SK-MEL-5 (cell line): ENCODE measurements around the genes OR7A10, CCDC105, WIZ, CYP4F8 and CYP4F3.

GRCh38 chr19:14554246-14554836, 17.5 kb downstream of the NDUFB7 start:
RAMPAGE:
- cytosol, long total RNA = no peak
- long total RNA = no peak
- nucleus, long total RNA = no peak

DNA sequence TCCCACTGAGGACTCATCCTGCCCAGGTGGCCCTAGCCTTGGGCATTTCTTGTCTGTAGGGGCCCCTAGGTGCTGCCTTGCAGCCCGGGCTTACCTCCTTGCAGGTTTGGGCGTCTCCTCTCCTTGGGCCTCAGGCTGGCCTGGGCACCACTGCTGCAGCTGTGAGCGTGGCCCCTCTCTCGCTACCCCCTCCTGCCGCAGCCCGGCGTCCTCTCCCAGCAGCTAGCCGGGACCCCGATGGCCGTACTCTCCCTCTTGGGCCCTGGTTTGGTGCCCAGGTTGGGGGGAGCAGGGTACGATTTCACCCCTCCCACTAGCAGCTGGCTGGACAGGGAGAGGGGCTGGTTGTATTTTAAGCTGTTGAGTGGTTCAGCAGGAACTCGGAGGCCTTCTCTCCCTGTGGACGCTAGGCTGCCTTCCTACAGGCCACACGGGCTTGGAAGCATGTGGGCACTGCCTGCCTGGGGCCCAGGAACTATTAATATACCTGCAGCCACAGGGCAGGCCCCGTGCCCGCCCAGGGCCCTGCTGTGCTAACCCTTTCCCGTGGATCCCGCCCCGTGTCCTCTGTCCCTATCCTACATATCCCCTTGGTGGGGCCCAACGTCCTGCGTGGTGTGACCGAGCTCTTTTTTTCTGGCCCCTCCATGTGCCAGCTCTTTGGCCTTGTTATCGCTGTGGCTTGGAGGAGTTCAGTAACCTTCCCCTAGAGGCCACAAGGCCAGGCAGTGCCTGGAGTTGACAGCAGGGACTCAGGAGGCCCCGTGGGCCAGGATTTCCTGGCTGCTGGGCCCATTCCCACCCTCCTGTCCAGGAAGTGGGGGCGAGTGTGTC, 11.7 kb downstream of the NDUFB7 start:
RAMPAGE:
- cytosol, long total RNA = no peak
- long total RNA = no peak
- nucleus, long total RNA = no peak

GRCh38 chr19:14735044-14735866, 43.1 kb downstream of the ADGRE2 start:
RAMPAGE:
- cytosol, long total RNA = no peak
- long total RNA = no peak
- nucleus, long total RNA = no peak

DNA sequence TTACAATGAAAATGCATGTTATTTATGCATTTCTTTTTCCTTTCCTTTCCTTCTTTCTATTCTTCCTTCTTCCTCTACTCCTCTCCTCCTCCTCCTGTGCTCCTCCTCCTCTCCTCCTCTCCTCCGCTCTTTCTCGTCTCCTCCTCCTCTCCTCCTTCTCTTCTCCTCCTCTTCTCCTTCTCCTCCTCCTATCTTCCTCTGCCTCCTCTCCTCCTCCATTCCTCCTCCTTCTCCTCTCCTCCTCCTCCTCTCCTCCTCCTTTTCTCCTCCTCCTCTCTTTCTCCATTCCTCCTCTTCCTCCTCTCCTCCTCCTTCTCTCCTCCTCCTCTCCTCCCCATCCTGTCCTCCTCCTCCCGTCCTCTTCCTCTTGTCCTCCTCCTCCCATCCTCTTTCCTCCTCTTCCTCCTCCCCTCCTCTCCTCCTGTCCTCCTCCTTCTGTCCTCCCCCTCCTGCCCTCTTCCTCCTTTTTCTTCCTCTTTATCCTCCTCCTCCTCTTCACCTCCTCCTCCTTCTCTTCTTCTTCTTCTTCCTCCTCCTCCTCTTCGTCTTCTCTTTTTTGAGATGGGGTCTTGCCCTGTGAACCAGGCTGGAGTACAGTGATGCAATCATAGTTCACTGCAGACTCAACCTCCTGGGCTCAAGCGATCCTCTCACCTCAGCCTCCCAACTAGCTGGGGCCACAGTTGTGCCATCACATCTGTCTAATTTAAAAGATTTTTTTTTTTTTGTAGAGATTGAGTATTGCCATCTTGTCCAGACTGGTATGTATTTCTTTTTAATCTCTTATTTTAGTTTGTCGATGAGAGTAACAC, 14.6 kb downstream of the ADGRE2 start:
RAMPAGE:
- cytosol, long total RNA = no peak
- long total RNA = no peak
- nucleus, long total RNA = no peak

DNA sequence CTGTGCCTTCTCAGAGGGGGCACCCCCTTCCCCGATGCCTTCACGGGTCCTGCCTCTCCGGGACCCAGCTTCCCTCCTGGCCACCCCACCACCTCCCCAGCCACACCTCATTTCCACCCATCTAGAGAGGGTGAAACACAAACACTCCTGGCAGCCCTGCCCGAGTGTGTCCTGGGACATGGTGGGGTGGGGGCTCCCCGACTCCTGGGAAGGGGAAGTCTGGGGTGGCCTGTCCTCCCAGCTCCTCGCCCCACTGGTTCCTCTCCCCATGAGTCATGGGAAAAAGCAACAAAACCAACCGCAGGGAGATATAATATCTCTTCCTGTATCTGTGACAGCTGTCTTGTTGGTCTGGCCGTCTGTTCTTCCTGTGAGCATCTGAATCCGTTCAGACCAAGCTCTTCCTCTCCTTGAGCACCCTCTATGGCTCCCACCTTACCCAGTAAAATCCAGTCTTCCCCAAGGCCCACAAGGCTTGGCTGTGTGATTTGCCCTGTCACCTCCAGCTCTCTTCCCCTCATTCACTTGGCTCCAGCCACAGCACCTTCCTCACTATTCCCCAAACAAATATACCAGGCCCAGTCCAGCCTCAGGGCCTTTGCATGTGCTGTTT, 6.8 kb upstream of the ADGRE2 start:
RAMPAGE:
- cytosol, long total RNA = no peak
- long total RNA = no peak
- nucleus, long total RNA = no peak

GRCh38 chr19:14848780-14849343, at the start of gene OR7A10:
Gene OR7A10, minus strand, starts transcription at chr19:14848922.
RAMPAGE:
- cytosol, long total RNA = no peak
- long total RNA = no peak
- nucleus, long total RNA = no peak

RAMPAGE:
- cytosol, long total RNA = no peak
- long total RNA = no peak
- nucleus, long total RNA = no peak
These were observed at the start of gene CCDC105 for GRCh38 chr19:15010350-15011057. Gene CCDC105, plus strand, starts transcription at chr19:15010726.

GRCh38 chr19:15199366-15200602, 1.0 kb downstream of the NOTCH3 start:
RAMPAGE:
- cytosol, long total RNA = no peak
- long total RNA = no peak
- nucleus, long total RNA = no peak

DNA sequence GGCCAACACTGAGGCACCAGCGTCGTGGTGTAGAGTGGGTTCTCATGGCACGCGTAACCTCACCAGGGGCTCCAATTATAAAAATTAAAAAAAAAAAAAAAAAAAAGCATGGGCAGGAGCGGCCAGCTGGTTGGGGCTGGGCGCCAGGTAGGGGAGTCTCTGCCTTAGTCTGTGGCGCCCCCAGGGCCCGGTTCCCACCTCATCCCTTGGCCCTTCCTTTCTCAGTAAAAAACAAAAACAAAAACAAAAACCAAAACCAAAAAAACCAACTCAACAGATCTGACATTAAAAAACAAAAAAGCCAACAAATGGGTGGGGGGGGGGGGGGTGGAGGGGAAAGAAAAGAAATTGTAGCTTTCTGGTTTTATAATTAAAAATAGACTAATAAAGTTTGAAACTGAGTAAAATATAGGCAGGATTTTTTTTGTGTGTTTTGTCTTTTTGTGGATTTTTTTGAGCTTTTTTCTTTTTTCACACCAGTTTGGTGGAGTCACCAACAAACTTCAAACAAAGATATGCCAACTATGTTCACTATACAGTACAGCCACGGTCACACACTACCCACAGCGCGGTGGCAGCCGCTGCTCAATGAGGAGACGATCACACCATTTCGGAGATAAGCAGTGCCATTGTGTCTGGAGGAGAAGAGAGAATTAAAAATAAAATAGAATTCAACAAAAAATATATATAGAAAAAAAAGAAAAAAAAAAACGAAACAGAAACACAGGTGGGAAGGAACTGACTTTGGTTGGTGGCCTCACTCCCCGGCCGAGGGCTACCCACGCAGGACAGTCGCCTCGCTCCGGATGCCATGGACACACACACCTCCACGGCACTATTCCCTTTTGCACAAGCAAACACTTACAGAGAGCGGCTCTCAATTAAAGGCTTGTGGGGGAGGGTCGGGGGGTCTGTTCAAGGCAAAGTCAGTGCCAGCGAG, 5.0 kb upstream of the EPHX3 start:
RAMPAGE:
- cytosol, long total RNA = no peak
- long total RNA = no peak
- nucleus, long total RNA = no peak

RAMPAGE:
- cytosol, long total RNA = no peak
- long total RNA = no peak
- nucleus, long total RNA = no peak
These were observed 35.3 kb upstream of the EPHX3 start for GRCh38 chr19:15267377-15268111.

DNA sequence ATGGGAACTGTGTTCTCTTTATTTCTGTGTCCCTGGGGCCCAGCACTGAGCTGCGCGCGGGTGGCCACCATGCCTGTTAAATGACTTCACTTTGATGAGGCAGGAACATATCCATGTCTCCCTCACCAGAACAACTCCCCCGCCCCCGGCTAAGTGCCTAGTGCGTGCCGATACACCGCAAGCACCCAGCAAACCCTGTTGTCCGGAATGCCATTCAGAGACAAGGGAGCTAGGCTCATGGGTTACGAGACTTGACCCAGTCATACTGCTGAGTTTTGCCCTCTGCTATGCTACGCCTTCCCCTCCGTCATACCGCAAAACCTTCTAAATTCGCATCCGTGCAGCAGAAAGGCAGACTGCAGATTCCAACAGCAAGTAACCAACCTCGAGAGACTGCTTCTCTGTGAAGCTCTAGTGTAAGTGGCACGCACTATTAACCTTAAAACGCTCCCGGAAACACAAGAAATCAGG, 1.6 kb downstream of the AKAP8 start:
RAMPAGE:
- cytosol, long total RNA = no peak
- long total RNA = no peak
- nucleus, long total RNA = no peak

GRCh38 chr19:15422669-15423342, 4.0 kb upstream of the AKAP8L start:
RAMPAGE:
- cytosol, long total RNA = no peak
- long total RNA = no peak
- nucleus, long total RNA = no peak

GRCh38 chr19:15449418-15450425, at the start of gene WIZ:
Gene WIZ, minus strand, starts transcription at chr19:15449956.
RAMPAGE:
- cytosol, long total RNA = no peak
- long total RNA = no peak
- nucleus, long total RNA = no peak

DNA sequence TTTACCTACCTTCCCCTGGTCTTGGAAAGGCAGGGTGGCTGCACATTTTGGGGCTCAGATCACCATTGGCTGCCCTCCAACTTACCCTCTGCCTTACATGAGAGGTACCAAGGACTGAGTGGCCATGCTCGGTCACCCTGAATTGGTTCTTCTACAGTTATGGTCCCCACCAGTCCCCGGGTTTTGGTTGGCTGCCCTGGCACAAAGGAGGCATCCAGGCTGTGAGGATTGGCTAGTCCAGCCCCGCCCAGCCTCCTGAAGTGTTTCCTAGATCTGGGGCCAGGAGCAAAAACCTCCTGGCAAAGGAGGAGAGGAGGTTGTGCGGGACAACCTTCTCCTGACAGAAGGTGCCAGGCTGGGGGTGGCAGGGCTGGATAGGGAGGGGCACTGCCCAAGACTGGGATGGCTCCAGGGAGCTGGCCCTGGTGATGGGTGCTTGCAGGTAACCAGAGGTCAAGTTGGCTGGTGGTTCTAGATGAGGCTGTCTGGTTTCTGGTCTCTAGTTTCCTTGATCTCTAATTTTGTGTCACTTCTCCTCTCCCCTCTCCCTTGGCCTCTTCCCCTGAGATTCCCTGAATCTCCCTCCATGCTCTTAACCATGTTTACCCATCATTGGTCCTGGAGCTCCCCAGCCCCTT, at the start of gene CYP4F8:
TSS of gene CYP4F8 (plus strand) at position 285 of the 638 bp plus-strand sequence.
RAMPAGE:
- cytosol, long total RNA = no peak
- long total RNA = no peak
- nucleus, long total RNA = no peak

DNA sequence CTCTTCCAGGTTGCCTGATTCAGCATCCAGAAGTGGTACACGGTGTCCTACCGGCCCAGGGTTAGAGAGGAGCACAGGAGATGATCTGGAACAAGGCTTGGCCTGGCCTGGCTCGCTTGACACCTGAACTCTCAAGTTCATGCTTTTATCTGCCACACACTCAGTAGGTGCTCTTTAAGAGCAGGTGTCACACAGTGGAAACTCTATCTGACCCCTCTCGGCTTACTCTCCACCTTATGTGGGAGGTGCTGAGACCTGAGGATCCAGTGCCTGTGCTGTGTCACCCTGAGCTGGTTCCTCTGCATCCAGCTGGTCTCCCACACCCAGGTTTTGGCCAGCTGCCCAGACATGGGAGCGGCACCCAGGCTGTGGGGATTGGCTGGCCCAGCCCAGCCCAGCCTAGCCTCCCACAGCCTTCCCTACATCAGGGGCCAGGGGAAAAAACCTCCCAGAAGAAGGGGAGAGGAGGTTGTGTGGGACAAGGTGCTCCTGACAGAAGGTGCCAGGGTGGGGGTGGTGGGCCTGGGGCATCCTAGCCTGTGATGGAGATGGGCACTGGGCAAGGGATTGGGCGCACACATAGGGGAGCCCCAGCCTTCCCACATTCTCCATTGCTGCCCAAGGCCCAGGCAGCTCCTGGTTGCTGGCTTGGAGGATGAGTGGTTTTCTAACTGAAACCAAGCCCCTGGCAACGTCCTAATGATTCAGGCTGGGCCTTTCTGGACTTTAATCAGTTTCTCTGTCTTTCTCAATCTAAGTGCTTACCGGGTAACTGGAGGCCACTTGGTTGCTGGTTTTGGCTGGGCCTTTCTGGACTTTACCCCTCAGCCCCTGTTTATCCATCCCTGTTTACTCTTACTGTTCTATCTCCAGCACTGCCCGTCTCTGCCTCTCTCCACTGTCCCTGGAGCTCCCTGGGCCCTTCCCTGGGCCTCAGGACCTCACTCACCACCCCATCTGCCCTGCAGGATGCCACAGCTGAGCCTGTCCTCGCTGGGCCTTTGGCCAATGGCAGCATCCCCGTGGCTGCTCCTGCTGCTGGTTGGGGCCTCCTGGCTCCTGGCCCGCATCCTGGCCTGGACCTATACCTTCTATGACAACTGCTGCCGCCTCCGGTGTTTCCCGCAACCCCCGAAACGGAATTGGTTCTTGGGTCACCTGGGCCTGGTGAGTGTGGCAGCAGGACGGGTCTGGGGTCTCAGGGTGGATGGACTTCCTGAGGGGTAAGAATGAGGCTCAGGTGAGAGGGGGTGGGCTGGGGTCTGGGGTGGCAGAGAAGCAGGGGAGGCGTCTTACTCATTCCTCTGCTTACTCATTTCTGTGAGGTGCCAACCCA, at the start of gene CYP4F3:
TSS of gene CYP4F3 (plus strand) at position 451 of the 1,336 bp plus-strand sequence.
RAMPAGE:
- cytosol, long total RNA = no peak
- long total RNA = no peak
- nucleus, long total RNA = no peak

GRCh38 chr19:15649033-15649375, 8.3 kb downstream of the CYP4F3 start:
RAMPAGE:
- cytosol, long total RNA = no peak
- long total RNA = no peak
- nucleus, long total RNA = no peak

DNA sequence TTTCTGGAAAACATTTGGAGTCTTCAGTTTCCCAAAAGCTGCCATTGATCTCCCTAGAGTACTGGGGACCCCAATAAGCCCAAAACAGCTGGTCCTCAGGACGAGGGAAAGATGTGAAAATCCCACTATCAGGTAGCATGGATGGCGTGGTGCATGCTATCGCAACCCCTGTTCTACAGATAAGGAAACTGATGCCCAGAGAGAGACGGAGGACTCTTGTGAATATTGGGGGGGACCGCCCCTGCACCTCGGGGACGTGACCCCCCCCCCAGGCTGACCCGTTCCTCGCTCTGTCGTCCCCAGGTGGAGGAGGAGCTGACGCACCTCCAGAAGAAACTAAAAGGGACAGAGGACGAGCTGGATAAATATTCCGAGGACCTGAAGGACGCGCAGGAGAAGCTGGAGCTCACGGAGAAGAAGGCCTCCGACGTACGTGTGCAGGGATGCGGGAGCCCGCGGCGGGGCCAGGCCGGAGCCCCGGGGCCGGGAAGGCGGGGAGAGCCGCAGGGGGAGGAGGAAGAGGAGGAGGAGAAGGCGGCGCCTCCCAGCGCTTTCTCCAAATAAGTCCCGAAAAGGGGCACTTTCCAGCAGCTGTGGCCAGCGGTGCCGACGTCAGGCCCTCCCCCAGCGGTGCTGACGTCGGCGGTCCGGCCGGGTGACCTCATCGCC, 417 bp upstream of the TPM4 start:
RAMPAGE:
- cytosol, long total RNA = no peak
- long total RNA = no peak
- nucleus, long total RNA = no peak

GRCh38 chr19:16089368-16089983, 13.2 kb downstream of the TPM4 start:
RAMPAGE:
- cytosol, long total RNA = no peak
- long total RNA = no peak
- nucleus, long total RNA = no peak

DNA sequence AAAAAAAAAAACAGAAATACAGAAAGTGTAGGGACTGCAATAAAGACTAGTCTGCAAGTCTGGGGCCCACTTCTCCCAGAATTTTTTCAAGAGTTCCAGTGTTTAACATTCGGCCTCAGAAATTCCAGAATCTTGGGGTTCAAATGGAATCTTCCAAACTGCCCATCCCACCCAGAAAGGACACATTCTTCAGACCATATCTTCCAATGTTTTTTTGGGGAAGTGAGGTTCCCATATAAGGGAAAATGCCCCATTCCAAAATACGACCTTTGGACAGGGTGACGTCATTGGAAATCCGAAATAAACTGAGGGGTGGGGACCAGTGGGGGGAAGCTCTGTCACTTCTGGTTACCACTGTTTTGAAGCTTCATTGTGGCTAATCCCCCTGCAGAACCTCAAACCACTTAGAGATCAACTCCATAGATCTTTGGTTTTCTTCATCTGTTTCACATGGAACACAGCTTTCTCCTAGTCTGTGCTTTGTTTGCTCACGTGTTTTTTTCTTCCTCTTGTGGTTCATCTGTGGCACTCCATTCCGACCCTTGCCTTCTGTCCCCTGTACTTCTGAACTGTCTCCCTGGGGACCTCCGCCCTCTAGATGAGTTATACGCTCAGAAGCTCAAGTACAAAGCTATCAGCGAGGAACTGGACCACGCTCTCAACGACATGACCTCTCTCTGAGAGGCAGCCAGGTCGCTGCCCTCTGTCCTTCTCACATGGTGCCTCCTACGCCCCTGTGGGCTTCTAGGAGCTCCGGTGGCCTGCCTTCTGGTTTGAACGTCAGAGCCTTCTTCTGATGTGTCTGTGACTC, 16.8 kb upstream of the RAB8A start:
RAMPAGE:
- cytosol, long total RNA = no peak
- long total RNA = no peak
- nucleus, long total RNA = no peak

DNA sequence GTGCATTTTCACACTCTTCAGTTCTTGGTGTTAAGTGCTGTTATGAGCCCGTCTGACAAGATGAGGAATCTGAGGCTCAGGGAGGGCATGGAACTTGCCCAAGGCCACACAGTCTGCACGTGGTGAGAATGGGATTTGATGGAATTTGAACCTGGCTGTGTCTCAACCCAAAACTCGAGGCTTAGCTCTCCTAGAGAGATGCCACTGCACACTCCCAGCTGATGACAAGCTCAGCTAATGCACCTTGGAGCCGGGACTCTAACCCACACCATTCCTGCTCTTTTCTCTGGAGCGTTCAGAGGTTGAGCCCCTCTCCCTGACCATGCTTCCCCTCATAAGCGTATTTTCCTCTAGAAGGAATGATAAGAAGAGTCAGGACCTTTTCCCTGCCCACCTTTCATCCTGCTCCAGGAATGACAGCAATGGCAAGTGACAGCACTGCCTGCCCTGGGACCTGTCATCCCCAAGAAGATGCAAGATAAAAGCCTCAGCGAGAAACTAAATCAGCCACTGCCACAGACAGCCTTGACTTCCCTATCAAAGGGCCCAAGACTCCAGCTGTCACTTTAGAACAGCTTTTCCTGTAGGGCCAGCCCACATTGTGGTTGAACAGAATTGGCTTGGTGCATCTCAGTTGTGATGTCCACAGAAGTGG, 898 bp downstream of the RAB8A start:
RAMPAGE:
- cytosol, long total RNA = no peak
- long total RNA = no peak
- nucleus, long total RNA = no peak